ENCODE measurements around a stretch of chr2.

DNA sequence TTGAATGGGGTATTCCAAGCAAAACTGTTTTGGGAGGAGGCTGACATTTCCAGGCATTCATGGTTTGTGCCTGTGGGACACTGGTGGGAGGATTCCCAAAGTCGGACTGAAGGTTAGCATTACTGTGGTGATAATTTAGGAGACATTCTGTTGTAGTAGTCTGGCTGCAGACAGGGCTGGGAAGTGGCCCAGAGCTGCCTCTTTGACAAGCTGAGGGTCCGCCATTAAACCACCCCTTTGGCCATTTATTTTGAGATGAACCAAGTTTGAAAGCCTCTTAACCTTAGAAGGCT, 1.8 kb downstream of the MYO1B start:
- PRO-cap = no peak

GRCh38 chr2:191364041-191364784, 119.0 kb downstream of the MYO1B start:
- PRO-cap = no peak

DNA sequence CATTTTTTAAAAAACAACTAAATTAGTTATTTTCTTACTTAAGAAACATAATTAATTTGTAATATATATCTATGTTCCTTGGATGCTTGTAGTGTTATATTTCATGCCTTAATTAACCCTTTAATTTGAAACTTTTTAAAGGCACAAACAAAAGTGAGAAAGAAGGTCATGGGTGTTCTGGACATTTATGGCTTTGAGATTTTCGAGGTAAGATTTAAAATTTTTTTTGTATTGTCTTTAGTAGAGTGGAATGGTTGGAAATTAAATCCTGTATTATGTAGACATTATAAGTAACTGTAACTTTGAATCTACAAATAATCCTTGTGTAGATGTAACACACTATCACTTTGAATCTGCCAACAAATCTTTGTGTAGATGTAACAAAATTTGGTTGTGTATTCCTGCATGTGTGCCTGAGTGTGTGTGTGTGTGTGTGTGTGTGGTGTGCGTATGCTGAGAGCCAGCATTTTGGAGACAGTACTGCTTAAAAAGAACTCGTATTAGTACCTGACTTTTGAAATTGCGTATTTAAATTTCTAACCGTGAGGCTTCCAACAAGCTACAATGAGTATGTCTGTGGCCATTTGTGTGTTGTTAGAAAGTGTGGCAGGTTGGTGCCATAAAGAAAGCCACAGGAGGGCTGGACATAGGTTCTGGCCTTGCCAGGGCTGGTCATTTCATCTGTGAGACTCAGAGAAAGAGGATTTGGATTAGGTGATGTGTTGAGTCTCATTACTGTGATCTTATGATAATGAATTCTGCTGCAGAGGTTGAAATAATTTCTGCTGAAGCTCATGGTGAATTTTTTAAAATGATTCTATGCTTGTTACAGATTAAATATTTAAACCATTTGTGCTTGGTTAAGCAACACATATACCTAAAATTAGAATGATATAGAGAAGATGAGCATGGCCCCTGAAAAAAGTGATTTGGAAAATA, 125.2 kb downstream of the MYO1B start:
- PRO-cap = no peak

DNA sequence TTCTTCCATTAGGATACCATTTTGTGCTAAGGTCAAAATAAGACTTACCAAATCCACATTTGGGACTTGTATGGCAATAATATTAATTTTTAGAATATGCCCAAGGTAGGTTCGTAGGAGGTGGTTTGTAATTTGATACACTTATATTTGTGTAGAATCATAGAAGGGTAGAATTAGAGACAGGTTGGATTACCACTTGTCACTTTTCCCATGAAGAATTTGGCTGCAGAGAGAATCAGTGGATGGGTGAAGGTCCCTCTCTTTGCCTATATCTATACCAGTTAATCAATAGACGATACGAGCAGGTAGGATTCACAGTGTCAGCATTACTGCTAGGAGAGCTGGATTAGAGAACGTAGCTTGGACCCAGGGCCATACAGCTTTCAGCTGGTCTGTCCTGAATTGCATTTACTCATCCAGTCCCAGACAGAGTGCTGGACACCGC, 145.4 kb downstream of the MYO1B start:
- PRO-cap = no peak

GRCh38 chr2:191677938-191677991, 171 bp upstream of the NABP1 start:
- PRO-cap = no peak

GRCh38 chr2:191689591-191690100, 11.7 kb downstream of the NABP1 start:
- PRO-cap = no peak

DNA sequence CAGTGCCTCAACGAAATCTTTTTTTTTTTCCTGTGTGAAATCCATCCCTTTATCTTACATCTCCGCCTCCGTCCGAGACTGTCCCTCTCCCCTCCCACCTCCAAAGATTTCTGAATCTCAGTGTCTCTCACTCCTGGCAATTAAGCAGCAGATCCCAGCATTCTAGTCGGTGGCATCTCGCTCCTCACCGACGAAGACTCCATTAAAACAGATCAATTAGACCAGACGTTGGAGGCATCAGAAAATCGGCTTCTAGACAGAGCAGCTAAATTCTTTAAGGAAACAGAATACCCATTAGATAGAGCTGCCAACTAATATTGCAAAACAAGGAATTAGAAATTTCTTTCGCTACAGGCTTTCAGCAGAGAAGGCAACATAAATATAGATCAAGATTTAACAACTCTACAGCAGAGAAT, 1.9 kb upstream of the TMEFF2 start:
- PRO-cap = no peak

DNA sequence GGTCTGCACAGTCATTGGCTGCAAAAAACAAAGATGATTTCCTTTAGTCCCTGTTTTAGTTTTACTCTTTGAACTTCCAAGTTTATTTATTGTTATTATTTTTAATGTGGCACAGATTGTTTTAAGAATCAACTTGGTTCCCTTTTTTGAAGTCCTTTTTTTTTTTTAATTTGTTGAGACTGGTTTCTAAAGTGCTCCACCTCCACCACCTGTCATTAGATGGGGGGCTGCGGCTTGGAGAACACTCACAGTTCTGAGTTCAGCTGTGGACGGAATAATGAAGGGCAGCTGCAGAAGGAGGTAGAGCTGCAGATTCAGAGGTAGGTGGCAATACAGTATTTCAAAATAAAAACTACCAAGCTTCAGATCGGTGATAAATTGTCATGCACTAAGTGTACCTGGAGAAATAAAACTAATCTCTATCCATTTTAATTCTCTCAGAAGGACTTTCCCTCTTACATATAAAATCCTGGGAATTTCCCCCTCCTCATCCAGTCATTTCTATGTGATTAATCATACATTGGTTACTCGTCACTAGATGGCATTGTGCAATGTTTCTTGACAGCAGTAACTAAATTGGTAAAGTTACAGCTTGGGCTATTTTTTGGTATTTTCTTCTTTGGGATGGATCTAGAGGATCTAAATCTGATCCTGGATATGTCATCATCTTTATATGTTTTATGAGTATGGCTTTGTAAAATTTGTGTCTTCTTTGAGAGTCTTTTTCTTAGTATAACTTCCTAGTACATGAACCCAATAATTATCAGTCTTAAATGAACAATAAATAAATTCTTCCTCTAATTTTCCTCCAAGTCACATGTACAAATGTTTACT, 81.0 kb upstream of the SLC39A10 start:
- PRO-cap = no peak

- PRO-cap = bidirectional peak, plus-strand start at chr2:196113494, minus-strand start at chr2:196113519; bidirectional peak, plus-strand start at chr2:196113721, minus-strand start at chr2:196113656
Observed at GRCh38 chr2:196113347-196113883, 44.8 kb upstream of the DNAH7 start.

GRCh38 chr2:196160870-196161517, 10.4 kb downstream of the STK17B start:
- PRO-cap = no peak

DNA sequence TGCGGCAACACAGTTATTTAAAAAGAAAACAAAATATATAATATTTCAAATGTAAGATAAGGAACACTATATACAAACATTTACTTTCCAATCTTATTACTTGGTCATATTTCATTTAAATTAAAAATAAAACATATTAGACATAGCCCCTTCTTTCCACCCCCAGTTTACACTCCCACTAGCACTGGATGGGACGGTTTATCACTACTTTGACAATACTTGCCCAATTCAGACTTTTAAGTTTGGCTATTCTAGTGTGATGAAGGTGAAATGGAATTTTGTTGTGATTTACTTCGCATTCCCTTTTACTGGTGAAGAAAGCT, 6.1 kb downstream of the STK17B start:
- PRO-cap = no peak

DNA sequence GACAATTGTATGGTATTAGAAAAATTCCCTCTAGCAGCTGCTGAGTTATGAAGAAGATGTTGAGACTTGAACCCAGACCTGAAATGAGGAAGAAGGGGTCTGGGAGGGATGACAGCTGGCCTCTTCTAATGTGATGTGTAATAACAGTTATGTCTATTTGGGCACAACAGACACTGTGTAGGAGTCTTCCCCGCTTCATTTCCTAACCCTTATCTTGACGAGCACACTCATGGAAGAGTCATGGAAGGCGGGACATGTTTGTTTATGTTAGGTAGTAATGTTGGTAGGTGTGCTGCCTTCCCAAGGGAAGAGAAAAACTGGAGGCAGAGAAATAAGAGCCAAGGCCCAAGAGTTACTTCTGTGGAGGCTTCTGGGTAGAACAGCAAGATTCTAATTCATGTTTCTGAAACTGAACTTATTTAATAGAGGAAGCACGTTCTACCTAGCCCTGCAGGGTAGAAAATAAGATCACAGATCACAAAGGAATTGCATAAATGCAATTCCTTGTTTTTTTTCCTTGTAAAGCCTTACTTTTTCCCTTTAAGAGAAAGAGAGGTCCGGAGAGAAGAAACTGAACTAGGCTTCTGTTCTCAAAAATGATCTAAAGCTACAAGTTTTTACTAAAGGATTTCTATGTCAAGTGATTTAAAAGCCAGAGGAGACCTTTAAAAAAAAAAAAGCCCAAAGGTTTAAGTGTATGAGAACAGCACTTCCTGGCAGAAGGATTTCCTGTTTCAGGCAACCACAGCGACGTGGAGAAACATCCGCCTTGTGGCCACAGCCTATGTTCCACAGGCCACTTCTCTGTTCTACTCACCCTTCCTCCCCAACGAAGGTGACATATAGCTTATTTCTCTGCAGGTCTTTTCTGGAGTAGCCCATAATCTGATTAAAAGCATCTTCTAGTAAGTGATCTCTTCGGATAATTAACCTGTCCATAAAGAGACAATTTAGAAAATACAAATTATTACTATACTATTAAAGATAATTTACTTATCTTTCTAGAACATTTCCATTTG, 68.6 kb upstream of the STK17B start:
- PRO-cap = no peak

DNA sequence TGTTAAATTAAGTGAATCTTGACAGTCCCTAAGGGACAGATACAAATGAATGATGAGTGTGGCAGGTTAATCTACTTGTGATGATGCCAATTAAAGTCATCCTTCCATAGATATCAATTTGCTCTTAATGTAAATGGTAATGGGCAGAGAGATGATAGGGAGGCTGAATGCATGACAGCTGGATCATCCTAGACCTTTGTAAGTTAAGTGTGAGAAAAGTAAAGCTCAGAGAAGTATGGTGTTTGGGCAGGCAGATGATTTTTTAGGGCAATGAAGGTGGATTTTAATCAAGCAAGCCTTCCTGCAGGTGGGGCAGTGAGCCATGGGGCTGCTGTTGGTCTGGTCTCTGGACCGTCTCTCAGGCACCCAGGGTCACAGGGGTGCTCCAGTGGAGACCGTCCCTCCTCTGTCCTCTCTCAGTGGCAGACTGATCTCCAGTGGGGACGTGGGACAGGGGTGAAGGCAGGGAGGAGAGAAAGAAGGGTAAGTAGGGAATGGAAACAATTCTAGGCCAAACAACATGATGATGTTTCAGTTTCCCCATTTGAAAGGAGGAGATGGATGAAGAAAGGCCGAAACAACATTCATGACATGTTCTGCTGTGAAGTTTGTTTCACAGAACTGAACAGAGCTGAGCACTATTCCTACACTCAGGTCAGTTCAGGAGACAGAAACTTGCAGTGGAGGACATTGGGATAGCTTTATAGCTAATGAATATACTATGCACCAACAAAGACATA, 69.9 kb upstream of the STK17B start:
- PRO-cap = no peak

DNA sequence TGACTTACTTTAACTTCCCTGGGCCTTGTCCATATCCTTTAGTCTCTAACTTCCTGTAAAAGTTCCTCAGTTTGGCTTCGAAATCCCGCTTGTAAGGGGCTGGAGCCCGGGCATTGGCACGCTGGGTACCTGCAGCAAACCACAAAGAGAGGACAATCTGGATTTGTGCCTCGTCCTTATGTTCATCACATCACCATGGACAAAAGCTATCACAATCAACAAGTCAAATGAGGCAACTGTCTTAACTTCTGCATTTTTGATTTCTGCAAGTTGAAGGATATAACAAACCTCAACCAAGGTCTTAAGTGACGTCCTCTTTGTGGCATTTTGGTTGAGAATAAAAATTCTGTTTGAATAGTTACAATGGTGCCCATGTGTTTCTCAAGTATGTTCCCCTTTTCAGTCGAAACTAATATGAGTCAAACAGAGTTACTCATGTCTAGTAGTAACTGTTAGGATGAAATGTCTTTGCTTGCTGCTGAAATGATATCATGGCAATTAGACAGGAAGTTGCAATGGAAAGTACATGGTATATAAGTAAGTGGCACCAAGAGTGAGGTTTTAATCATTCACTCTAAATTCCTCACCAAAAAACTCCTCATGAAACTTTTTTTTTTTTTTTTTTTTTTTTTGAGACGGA, 70.8 kb upstream of the STK17B start:
- PRO-cap = no peak

DNA sequence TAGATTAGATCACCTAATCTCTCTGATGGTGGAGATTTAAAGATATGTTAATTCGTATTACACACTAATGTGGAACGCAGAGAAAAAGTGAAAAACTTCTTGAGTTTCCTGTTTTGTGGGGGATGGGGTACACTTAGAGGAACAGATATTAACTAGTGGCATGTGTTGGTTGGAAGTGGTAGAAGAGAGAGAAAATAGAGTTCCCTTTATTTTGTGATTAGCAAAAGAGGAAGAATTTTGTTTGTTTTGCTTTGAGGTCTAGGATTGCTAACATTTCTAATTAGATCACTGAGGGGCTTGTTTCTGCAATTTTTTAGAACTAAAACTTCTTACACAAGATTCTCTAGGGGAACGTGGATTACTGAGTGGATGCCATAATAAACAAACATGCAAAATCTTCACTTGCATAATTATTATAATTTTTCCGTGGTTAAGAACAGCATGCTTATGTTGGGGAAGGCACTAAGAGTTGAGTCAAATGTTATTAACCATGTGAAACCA, 97.3 kb upstream of the STK17B start:
- PRO-cap = no peak

DNA sequence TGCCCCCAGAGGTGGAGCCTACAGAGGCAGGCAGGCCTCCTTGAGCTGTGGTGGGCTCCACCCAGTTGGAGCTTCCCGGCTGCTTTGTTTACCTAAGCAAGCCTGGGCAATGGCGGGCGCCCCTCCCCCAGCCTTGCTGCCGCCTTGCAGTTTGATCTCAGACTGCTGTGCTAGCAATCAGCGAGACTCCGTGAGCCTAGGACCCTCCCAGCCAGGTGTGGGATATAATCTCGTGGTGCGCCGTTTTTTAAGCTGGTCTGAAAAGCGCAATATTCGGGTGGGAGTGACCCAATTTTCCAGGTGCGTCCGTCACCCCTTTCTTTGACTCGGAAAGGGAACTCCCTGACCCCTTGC, 66.4 kb downstream of the HECW2 start:
- PRO-cap = unidirectional peak, plus-strand start at position 173 of the sequence; unidirectional peak, plus-strand start at position 195 of the sequence

- PRO-cap = bidirectional peak, plus-strand start at chr2:196640450, minus-strand start at chr2:196640454
Observed at GRCh38 chr2:196640140-196640712, 711 bp downstream of the CCDC150 start.

DNA sequence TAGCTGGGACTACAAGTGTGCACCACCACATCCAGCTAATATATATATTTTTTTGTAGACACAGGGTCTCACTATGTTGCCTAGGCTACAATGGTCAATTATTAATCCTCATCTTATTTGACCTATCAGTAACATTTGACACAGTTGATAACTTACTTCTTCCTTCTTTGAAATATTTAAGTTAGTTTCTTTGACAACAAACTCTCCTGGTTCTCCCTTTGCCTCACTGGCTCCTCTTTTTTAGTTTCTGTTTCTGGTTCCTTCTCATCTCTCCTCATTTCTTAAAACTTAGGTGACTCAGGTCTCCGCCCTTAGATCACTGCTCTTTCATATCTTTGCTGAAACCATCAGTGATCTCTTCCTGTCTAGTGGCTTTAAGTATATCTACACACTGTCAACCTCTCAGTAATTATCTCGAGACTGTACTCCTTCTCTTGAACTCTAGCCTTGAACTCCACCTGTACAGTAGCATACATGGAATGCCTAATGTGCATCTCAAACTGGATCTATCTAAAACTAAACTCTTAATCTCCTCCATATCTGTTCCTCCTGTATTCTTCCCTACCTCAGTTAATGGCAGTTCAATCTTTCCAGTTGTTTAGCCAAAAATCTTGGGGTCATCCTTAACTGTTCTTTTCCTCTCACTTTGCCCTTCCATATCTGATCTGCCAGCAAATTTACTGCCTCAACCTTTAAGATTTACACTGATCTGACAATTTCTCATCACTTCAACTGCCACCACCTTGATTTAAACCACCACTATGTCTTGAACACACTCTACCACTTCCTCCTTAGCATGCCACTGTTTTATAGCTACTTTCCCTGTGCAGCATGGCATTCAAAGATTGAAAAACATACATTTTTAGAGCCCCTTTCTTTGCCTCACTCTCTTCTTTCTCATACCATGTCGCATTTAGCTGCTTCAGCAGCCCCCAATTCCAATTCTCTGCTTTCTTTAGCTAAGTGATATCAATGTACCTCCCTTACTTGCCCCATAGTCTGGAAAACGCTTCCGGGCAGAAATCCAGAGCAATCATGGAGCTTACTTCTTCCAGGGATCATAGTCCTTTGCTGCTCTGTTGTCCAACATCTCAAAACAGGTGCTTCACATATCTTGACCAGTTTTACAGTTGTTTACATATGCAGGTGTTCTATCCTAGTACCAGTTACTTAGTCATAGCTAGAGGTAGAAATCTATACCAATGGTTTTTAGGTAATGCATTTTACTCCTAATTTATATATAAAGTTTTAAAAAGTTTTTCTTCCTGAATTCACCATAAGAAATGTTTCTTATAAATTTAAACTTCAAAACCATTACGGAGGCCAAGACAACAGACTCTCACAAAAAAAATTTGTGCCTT, 11.1 kb downstream of the PGAP1 start:
- PRO-cap = no peak

- PRO-cap = no peak
Observed at GRCh38 chr2:196990711-196991215, 64.3 kb upstream of the PGAP1 start.

DNA sequence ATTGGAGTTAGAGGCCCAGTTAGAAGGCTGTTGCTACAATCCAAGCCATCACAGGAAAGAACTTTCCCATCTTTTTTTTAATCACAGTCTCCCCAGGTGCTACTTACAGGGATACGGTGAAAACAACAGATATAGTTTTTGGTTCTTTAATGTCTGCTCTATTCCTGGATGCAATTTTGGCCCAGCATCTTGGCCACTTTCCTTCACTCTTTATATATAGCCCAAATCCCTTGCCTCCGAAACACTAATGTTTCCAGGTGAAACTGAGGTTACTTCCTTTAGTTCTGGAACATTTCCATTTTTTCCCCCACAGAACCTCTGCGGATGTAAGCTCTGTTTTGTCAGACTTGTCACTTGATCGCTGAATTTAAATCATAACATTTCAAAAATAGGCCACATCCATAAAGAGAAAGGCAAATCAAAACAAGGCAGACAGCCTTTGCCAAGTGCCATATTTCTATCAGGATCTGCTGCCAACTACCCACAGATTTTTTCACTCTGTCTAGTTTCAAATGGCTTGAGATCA, 115.1 kb downstream of the ANKRD44 start:
- PRO-cap = no peak

Data from neural crest cell (in vitro differentiated cells).